Iris pigment epithelial cell (primary cell): ENCODE measurements around a stretch of chr11.

- RRBS: no CpG with 5 or more reads among the region's 6 CpGs
Measured at GRCh38 chr11:94880337-94880977, 92.9 kb downstream of the CWC15 start.

GRCh38 chr11:95037744-95038065, 12.6 kb downstream of the KDM4E start:
- RRBS: no CpG with 5 or more reads among the region's 39 CpGs

GRCh38 chr11:95242303-95243193, 11.5 kb upstream of the SESN3 start:
- RRBS: no CpG with 5 or more reads among the region's 10 CpGs

GRCh38 chr11:95254163-95254710, 23.2 kb upstream of the SESN3 start:
- RRBS: no CpG with 5 or more reads among the region's 6 CpGs

GRCh38 chr11:95322592-95322997, 91.6 kb upstream of the SESN3 start:
- RRBS: no CpG with 5 or more reads among the region's 1 CpG

- RRBS: 7% methylated on average over 2 of the region's 3 CpGs
Measured at GRCh38 chr11:95338691-95339137, 107.7 kb upstream of the SESN3 start.

DNA sequence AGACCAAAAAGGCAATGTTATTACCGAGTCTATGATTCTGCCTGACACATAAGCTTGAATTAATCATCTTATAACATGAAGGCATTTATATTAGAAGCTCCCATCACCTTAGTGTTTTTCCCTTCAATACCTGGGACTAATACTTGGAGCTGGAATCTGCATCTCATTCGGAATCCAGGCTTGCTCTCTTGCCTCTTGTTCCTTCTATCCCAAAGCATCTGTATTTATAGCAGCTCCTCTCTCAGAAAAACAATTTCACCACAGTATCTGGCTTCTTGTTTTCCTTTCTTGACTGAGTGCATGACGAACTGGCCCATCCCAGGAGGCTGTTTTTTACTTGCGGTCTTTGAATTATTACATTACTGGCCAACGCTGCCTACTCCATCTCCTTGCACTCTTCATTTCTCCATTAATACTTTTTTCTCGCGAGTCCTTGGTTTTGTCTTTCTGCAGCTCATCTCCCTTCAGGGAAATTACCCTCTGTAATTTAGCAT, 277.2 kb upstream of the SESN3 start:
- RRBS: no CpG with 5 or more reads among the region's 7 CpGs

GRCh38 chr11:95680456-95681082, 109.0 kb downstream of the FAM76B start:
- RRBS: no CpG with 5 or more reads among the region's 2 CpGs

GRCh38 chr11:95795564-95796100, 5.3 kb downstream of the CEP57 start:
- RRBS: no CpG with 5 or more reads among the region's 3 CpGs

DNA sequence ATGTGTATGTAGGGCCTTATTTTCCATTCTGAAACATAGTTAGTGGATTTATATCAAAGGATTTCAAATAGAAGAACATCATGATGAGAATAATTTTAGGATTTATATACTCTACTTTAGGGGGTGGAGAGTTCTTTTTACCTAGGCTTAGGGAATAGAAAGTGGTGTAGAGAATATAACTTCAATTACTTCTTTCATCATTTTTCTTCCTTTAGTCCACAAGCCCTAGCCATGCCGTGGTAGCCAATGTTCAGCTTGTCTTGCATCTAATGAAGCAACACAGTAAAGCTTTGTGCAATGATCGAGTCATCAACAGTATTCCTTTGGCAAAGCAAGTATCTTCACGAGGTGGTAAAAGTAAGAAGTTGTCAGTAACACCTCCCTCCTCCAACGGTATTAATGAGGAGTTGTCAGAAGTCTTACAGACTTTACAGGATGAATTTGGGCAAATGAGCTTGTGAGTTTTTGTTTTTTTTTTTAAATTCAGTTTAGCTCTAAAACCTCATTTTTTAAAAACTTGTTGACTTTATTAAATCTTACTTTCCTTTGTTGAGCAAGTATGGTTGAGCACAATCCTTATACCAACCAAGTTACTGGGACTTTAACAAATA, 37.4 kb downstream of the CEP57 start:
- RRBS: no CpG with 5 or more reads among the region's 4 CpGs

DNA sequence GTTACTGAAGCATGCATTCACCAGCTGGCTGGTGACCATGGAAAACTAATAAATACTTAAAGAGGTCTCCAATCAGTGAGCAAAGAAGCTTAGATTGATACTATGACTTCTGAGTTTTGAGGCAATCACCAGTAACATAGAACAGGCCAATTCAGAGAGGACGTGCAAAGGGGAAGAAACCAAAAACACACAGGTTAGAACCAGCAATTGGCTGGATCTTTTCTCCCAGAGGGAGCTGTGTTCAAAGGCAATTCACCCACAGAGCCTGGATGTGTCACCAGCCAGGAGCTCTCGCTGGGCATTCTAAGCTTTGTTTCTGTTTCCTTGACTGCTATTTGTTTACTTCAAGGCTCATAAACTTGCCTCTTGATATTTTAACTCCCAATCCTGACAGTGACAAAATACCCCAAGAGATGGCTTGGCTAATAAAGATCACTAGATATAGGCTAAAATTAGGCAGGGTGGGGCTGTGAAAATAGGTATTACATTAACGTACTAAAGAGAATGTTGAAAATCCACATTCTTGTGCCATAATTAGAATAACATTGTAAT, 113.6 kb upstream of the MTMR2 start:
- RRBS: no CpG with 5 or more reads among the region's 3 CpGs

DNA sequence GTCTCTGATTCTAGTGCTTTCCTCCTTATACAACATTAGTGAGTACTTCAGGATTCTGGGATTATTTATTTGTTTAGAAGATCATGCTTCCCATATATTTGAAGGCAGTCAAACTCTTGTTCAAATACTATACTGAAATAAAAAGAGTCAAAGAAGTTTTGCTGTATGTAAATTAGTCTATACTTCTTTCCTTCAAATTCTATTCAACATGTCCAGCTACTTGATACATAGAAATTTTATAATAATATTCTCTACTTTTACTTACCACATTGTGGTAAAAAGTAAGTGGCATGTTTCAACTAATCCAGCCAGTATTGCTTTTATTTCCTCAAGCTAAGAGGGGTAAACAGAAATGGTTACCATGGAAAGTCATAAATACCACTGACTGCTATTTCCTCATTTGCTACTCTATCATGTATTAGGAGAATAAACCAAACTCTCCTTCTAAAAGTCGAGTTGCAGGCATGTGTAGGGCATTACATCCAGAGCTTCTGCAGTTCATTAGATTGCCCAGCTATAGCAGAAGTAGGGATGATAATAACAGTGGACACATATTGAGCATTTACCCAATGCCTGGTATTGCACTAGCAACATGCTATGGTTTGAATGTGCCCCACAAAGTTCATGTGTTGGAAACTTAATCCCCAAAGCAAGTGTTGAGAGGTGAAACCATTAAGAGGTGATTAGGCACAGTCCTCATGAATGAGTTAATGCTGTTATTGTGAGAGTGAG, 208.4 kb downstream of the MAML2 start:
- RRBS: no CpG with 5 or more reads among the region's 1 CpG

DNA sequence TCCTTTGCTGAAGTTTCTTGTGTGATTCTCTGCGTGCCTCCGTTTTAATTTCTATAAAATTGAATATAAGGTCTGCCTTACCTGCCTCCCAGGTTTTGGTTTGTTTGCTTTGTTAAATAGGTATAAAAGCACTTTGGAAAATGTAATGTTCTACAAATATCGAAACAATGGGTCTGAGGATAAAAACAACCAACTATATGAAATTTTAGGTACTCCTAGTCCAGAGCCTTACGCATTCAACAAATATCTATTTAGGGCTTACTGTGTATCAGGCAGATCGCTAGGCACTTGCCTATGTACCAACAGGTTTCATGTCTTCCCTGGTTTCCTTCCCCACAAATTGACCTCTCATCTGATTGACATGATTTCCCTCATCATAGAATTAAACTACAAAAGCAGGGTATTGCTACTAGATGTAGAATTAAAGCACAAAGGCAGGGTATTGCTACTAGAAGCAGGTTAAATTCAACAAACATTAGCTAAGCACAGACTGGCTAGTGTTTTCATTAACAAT, 160.8 kb downstream of the MAML2 start:
- RRBS: no CpG with 5 or more reads among the region's 5 CpGs

DNA sequence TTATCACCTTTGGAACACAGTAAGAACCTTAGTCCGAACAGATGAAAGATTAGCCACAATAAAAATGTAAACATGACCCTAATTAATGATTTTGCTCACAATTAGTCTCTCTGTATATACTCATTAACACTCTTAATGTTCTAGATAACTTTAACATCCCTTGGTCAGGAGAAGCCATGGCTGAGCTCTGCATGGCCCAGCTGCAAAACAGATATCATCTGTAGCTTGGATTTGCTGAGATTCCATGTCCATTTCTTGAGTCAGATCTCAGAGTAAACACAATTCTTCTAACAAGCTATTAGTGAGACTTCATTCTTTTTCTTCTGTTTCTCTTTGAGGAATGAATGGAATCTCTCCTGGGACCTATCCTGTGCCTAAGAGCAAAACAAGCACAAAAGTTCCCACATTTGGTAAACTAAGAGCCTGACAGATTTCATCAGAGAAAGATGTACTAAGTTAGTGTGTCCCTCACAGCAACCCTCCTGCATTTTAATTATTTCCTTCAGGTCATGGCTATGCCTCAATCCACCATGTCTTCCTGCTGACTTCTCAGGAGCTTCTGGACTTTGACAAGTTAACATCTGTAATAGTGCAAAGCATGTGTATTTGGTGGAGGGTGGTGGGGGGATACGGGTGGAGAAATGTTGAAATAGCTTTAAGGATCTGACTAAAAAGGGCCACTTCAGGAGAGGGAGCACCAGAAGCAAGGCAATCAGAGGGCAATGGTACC, 142.7 kb downstream of the MAML2 start:
- RRBS: no CpG with 5 or more reads among the region's 2 CpGs

- RRBS: no CpG with 5 or more reads among the region's 4 CpGs
Measured at GRCh38 chr11:96293312-96294057, 49.5 kb downstream of the MAML2 start.

- RRBS: no CpG with 5 or more reads among the region's 5 CpGs
Measured at GRCh38 chr11:96306875-96307352, 36.1 kb downstream of the MAML2 start.

GRCh38 chr11:99240535-99241108, 219.9 kb downstream of the CNTN5 start:
- RRBS: no CpG with 5 or more reads among the region's 5 CpGs